Choroid plexus epithelial cell (primary cell): ENCODE measurements around a stretch of chr3.

DNA sequence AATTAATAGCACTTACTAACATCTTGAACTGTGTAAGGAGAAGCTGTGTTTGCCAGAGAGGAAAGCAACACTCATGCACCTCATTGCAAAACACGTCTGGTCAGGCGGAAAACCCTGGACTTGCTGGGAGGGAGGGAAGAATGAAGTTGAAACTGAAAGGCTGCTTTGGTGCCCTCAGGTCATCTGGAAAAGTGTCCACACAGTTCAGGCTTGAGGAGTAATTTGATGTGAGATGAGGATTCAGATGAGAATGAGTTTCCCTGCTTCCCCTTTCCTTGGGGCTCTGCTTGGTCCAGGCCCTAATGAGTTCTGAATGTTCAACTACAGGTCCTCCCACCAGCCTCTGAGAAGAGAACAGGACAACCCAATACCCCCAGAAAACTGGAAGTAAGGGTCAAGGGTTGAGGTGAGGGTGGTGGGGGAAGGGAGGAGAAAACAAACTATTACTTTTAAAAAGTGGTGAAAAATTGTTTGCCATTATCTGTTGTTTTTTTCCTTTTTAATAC, 185.6 kb upstream of the ANKRD28 start:
- RRBS: no CpG with 5 or more reads among the region's 2 CpGs

GRCh38 chr3:16135891-16136432, 38.5 kb upstream of the GALNT15 start:
- RRBS: no CpG with 5 or more reads among the region's 6 CpGs

DNA sequence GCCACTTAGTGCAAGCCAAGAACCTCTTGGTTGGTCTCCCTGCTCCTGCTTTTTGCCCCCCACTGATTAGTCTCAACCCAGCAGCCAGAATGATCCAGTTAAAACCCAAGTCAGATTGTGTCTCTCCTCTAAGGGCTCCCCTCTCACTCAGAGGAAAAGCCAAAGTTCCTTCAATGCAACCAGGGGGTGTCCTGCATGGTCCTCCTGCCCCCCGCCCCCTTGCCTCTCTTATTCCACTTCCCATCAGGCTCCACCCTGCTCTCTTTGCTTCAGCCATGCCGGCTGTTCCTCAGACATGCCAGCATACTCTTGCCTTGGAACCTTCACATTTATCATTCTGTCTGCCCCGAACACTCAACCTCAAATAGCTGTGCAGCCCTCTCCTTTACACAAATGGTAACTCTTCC, 948 bp upstream of the GALNT15 start:
- RRBS: no CpG with 5 or more reads among the region's 3 CpGs

- RRBS: no CpG with 5 or more reads among the region's 6 CpGs
Measured at GRCh38 chr3:16285914-16286658, 21.1 kb downstream of the OXNAD1 start.

- RRBS: no CpG with 5 or more reads among the region's 8 CpGs
Measured at GRCh38 chr3:16302399-16302965, 37.5 kb downstream of the OXNAD1 start.

GRCh38 chr3:16326360-16327430, 61.7 kb downstream of the OXNAD1 start:
- RRBS: no CpG with 5 or more reads among the region's 19 CpGs

DNA sequence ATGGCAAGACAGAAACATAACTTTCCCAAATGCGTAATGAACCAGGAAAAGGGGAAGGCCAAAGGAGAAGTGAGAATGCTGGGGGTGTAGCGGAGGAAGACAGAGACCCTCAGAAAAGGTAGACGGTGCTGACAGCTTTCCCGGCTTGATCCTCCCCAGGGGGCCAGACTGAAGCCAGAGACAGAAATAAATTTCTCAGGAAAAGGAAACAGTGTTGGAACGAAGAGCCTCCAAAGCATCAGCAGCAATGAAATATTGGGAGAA, 107.6 kb downstream of the OXNAD1 start:
- RRBS: no CpG with 5 or more reads among the region's 5 CpGs

DNA sequence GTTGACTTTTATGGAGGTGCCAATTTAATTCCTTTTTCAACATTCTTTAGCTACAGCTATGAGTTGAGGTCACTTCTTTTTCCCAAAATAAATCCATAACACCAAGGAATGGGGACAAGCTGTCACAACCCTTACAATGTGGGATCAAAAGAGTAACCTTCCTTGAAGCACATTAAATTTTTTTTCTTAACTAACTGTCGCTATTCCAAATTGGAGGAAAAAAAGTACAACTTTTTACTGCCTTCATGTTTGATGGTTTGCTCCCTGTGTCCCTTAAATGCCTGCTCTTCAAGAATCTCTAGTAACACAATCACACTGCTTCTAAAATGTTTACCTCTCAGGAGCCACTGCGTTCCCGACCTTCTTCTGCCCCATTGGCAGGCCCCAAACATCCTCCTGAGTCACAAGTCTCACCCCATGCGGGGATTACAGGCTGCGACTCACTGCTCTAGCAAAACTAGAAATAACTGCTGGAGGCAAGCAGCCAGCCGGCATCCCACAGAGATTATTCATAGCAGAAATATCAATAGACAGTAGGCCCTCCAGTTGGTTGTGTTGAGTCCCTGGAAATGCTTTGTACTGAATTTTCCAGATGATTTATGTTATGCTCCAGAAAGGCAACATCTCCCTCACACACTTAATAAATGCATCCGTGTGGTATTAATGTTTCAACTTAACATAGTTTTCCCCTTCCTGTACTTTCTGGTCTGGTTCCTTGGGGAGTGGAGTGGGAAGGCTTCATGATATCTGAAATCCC, 64.9 kb downstream of the RFTN1 start:
- RRBS: no CpG with 5 or more reads among the region's 7 CpGs

GRCh38 chr3:16496254-16496648, 17.2 kb downstream of the RFTN1 start:
- RRBS: no CpG with 5 or more reads among the region's 2 CpGs

DNA sequence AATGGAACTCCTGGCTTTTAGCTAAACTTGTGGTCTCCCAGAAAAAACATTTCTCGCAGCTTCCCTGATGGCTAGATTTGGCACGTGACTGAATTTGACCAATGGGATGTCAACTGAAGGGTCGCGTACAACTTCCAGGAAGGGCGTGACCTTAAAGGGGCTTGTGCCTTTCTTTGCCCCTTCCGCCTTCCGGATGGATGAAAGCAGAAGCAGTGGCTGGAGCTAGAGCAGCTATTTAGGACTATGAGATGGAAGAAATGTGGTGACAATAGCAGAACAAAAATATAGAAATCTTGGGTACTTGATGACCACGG, 22.6 kb upstream of the RFTN1 start:
- RRBS: no CpG with 5 or more reads among the region's 8 CpGs

DNA sequence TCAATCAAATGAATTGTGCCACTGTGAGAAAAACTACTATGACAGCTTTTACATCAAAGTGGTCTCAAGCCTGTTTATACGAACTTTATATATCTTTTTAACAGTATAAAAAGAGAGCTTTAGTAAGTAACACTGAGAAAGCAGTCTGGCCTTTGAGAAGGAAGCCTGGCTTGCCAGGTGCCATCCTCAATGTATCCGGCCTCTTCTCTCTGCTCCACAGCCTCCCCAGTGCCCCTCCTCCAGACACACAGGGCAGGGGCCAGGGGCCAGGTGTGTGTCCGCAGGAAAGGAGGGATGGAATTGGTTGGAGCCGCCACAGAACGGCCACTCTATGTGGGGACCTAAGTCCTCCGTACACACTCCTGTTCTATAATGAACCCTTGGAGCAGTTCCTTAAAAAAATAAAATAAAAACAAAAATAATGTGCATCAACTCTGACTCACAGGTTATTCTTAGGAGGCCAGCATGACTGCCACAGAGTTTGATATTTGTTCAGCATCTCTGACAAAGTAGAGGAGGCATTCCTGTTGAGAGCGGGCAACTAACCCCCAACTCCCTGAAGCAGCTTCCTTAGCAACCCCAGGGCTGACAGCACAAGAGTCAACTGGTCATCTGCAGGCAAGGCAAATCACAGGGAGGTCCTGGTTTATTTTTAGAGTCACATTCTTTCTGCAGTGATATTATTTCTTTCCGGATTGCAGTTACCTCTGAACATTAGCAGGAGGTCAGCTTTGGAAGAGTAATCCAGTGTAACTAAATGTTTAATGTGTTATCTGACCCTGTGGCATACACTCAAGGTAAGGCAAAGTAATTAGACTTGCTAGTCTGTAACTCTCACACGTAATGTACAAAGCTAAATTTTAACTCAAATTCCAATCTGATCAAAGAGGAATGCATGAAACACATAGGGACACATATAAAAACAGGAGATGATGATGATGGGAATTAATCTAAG, 272.8 kb downstream of the PLCL2 start:
- RRBS: no CpG with 5 or more reads among the region's 9 CpGs

GRCh38 chr3:17303134-17303483, 418.4 kb downstream of the PLCL2 start:
- RRBS: no CpG with 5 or more reads among the region's 1 CpG

- RRBS: no CpG with 5 or more reads among the region's 5 CpGs
Measured at GRCh38 chr3:17740607-17741277, 1.7 kb downstream of the TBC1D5 start.

GRCh38 chr3:17749847-17750363, 7.5 kb upstream of the TBC1D5 start:
- RRBS: no CpG with 5 or more reads among the region's 2 CpGs

GRCh38 chr3:18348950-18349699, 76.0 kb downstream of the SATB1 start:
- RRBS: no CpG with 5 or more reads among the region's 16 CpGs

DNA sequence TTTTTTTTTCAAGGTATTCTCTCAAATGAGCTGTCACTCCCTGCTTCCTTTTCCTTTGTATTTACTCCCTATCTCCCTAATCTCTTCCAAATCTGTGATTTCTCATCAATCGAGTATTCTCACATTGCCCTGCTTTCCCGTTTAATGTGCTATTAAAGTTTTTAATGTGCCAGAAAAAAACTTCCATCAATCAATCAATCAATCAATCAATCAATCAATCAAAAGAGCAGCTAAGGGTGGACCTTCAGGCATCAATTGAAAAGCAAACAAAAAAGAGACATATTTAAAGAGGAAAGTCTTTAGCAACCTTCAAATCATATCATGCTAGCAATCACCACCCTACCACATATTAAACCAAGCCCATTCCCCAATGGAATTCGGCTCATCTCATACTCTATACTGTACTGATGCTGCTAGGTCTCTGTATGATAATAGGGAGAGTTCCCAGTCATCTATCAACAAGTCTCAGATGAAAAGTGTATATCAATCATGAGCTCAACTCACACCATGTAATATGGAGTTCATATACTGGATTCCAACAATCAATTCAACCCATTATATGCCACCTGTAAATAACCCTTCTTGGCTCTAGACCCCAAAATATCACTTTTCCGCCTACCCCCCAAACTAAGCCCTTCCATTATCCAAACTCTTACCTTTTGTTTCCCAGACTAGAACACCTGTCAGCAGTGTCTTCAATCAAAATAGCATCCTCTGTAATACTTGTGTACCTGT, 58.7 kb downstream of the SATB1 start:
- RRBS: no CpG with 5 or more reads among the region's 4 CpGs

- RRBS: no CpG with 5 or more reads among the region's 34 CpGs
Measured at GRCh38 chr3:18423293-18424396, 1.5 kb downstream of the SATB1 start.

GRCh38 chr3:18516012-18516674, 91.0 kb upstream of the SATB1 start:
- RRBS: no CpG with 5 or more reads among the region's 22 CpGs